Thyroid gland (tissue), 7 donors: ENCODE measurements around a stretch of chr17.

- PRO-cap, 2 experiments: no peak in any of the 2 experiments
- RAMPAGE, long total RNA, 5 experiments: no peak in any of the 5 experiments
Measured at GRCh38 chr17:78726798-78727537, 55.1 kb downstream of the CYTH1 start.

- PRO-cap, 2 experiments: peak in 1 of 2 experiments; most common plus-strand start chr17:78735325 (in 1)
- RAMPAGE, long total RNA, 5 experiments: no peak in any of the 5 experiments
Measured at GRCh38 chr17:78735190-78735867, 46.7 kb downstream of the CYTH1 start.

DNA sequence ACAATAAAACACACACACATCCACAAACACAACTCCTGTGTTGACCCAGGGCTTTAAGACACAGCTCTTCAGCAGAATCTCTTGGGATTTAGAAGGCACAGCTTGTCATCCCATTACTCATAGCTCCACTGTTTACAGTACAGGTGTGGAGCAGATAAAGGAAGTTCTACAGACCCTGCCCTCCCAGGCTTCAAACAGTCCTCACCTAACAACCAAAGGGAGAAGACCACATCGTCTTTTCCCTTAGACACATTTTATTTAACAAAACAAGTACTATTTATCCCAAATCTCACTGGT lies 46.3 kb downstream of the CYTH1 start:
- PRO-cap, 2 experiments: peak in 1 of 2 experiments; most common plus-strand start position 193 of the sequence (in 1); most common minus-strand start position 62 of the sequence (in 1)
- RAMPAGE, long total RNA, 5 experiments: no peak in any of the 5 experiments

- PRO-cap, 2 experiments: no peak in any of the 2 experiments
- RAMPAGE, long total RNA, 5 experiments: no peak in any of the 5 experiments
Measured at GRCh38 chr17:78738055-78738757, 43.9 kb downstream of the CYTH1 start.

- PRO-cap, 2 experiments: no peak in any of the 2 experiments
- RAMPAGE, long total RNA, 5 experiments: no peak in any of the 5 experiments
Measured at GRCh38 chr17:78746144-78746654, 35.9 kb downstream of the CYTH1 start.

GRCh38 chr17:78758649-78759237 lies 23.3 kb downstream of the CYTH1 start:
- PRO-cap, 2 experiments: no peak in any of the 2 experiments
- RAMPAGE, long total RNA, 5 experiments: no peak in any of the 5 experiments

DNA sequence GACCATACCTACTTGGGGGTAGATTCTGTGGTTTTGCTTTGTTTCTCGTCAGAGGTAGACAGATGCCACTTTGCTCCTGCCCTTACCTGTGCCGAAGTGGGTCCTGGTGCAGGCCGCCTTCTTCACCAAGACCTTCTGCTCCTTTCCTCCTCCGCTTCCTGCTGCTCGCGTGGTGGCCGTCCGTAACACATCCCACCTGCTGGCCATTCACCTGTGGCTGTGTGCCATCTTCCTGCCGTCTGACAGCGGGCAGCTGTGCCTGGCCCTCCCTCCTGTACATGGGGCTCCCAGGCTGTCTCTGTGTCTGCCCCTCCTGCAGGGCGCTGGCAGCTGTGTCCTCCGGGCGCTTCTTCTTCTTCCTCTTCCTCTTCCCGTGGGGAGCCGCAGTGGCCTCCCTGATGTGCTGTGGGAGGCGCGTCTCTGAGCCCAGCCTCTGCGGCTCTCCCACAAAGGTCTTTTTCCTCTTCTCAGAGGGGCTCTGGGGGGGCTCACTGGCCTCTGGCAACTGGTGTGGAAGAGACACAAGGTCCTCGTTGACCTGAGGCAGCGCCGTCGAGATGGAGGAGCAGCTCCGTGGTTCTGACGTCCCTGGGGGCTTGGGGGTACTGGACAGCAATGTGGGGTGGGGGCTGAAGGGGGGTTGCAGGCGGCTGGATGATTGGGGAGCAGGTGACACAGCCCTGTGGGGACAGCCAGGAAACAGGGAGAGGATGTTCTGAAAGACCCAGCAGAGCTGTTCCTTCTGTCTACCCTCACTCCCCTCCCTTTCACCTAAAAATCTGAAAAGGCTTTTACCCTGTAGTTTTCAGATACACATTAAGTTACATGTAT lies 21.4 kb upstream of the CYTH1 start:
- PRO-cap, 2 experiments: no peak in any of the 2 experiments
- RAMPAGE, long total RNA, 5 experiments: no peak in any of the 5 experiments

- PRO-cap, 2 experiments: no peak in any of the 2 experiments
- RAMPAGE, long total RNA, 5 experiments: no peak in any of the 5 experiments
Measured at GRCh38 chr17:78854395-78855149, 14.0 kb upstream of the USP36 start.

DNA sequence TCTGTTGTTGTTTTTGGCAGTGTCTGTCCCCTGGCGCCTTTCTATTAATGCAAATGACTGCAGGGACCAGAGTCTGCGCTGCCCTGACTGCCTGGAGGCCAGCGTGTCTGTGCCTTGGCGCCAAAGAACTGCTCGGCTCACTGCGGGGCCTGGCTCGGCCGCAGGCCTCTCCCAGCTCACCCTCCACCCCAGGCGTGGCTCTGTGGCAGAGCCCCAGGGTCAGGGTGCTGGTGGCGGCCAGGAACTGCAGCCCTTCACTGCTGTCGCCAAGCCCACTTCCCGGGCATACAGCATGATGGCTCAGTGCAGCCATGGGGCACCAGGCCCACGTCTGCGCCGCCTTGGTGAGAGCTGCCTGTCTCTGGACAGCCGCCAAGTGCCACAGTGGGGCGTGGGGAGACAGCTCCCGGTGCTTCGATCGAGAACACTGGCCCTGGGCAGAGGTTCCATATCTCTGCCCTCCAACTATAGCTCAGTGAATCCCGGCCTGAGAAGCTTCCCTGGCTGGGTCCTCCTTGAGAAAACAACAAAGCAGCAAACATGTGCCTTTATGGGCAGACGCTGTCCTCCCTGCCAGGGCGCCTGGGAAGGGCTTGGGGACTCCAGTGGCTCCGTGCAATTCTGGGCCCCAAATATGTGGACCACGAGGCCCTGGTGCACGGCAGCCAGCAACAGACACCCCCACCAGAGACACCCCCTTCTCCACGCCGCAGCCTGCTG lies 11.1 kb downstream of the CANT1 start:
- PRO-cap, 2 experiments: no peak in any of the 2 experiments
- RAMPAGE, long total RNA, 5 experiments: no peak in any of the 5 experiments

DNA sequence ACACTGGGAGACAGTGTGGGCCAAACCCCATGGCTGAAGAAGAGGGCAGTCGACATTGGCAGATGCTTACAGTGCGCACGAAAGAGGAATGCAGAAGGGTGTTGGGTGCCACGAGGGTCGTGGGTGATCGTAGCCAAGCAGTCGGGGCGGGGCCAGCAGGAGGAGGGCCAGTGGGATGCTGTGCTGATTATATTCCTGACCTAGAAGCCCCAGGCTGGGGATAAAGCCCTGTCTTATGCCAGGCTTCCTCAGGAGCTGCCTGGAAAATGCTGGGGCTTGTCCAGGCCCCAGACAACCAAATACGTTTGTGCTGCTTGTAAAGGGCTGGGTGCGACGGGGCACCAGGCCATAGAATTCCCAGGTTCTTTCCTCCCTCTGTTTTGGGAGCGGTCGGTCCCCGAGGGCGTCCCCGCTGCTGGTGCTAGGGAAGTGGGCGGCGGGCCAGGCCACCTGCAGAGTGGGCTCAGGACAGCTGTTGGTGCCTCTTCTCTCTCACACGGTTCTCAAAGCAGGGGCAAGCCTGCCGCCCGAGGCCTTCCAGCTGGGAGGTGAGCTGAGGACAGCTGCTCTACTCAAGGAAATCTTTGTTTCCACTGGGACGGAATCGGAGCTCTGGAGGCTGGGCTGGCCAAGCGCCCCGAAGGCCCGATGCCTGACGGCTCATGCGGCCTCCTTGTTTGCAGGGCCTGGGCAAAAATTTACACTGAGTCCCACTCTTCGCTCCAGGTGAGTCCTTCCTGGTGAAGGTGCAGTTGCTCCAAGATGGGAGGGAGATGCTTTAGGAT lies 10.0 kb downstream of the C1QTNF1 start:
- PRO-cap, 2 experiments: no peak in any of the 2 experiments
- RAMPAGE, long total RNA, 5 experiments: no peak in any of the 5 experiments

GRCh38 chr17:79058657-79058995 lies 16.0 kb upstream of the ENGASE start:
- PRO-cap, 2 experiments: no peak in any of the 2 experiments
- RAMPAGE, long total RNA, 5 experiments: no peak in any of the 5 experiments

- PRO-cap, 2 experiments: no peak in any of the 2 experiments
- RAMPAGE, long total RNA, 5 experiments: no peak in any of the 5 experiments
Measured at GRCh38 chr17:79388759-79389089, 222.1 kb downstream of the RBFOX3 start.

DNA sequence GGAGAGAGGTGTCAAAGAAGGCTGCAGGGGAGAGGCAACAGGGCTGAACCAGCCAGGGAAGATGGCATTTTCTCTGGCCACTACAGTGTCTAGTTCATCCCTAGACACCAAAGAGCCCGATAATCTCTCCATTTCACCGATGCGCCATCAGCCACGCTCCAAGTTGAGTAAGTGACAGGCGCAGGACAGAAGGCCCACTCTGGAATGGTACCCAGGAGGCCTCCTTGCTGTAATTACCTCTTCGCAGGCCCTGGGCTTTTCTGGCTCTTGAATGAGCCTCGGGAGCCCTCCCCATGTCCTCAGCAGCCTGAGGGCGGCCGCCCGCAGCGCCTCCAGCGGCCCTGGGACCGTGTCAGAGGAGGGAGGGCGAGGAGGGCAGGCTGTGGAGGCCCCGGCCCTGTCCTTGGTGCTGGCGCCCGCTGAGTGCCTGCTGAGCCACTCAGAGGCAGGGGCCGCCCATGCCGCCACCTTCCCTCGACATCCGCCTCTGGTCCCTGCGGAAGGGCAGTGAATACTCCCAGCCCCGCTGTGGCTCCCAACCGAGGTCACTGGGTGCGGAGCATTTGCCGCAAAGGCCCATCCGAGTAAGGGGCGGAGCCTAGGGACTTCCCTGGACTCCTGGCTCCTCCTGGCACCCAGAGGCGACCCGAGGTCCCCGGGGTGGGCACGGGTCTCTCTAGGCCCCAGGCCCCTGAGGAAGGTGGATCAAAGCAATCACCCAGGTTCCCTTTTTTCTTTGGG lies 2.9 kb downstream of the RBFOX3 start:
- PRO-cap, 2 experiments: no peak in any of the 2 experiments
- RAMPAGE, long total RNA, 5 experiments: no peak in any of the 5 experiments

DNA sequence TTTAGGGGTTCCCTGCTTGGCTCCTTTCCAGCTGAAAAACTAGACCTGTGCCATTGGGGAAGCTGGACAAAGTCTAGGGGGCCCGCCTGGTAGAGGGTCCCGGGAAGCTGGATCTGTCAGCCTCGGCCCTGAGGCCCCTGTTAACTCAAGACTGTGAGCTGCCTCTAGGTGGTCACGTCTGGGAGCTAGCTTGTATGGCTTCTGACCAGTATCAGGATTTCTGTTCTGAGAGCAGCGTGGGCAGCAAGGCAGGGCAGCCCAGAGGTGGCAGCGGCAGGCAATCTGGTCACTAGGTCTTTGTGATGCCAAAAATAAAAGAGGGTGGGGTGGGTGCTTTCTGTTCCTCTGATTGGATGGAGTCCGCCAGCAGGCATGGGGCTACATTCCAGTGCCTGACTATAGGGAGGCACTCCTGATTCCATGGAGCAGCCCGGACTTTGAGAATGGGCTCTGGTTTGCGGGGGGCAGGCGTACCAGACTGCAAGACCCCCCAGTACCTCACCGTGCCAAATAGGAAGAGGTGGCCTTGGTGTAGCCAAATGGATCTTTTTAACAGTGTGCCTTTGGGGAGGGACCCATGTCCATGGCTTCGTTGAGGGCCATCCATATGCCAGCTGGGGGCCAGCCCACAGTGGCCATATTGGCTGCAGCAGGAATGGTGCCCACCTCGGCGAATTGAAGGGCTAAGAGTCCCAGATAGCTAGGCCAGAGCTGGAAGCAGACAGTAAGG lies 8.5 kb downstream of the CBX2 start:
- PRO-cap, 2 experiments: no peak in any of the 2 experiments
- RAMPAGE, long total RNA, 5 experiments: no peak in any of the 5 experiments

DNA sequence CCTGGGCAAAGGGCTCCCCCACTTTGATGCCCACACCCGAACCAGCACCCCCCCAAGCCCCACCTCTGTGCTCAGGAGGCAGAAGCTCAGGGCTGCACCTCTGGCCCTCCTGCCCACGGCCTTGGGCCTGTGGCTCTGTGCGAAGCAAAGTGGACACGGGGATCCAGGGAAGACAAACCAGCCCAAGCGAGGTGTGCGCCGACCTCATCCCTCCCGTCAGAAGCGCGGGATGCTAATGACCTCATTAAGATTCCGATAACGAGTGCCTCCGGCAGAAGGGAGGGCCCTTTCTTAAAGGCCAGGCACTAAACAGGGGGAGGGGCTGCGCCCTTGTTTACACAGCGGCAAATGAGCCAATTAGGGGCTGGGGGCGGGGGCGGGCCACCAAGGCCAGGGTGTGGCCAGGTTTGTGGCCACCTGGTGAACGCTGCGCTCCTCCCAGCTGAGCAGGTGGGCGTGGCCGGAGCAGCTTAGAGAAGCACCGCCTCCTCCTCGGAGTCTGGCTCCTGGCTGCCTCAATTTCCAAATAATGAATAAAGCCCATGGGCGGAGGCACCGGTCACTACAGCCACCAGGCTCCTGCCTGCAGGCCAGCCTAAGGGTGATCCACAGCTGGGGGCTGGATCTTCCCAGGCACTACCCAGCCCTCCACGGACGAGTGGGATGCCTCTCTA lies 3.2 kb downstream of the CBX4 start:
- PRO-cap, 2 experiments: no peak in any of the 2 experiments
- RAMPAGE, long total RNA, 5 experiments: no peak in any of the 5 experiments

GRCh38 chr17:79932756-79933546 lies 93.7 kb upstream of the CBX4 start:
- PRO-cap, 2 experiments: no peak in any of the 2 experiments
- RAMPAGE, long total RNA, 5 experiments: no peak in any of the 5 experiments

- PRO-cap, 2 experiments: peak in 1 of 2 experiments; most common minus-strand start chr17:79940603 (in 1)
- RAMPAGE, long total RNA, 5 experiments: no peak in any of the 5 experiments
Measured at GRCh38 chr17:79940173-79941230, 95.2 kb downstream of the TBC1D16 start.

- PRO-cap, 2 experiments: no peak in any of the 2 experiments
- RAMPAGE, long total RNA, 5 experiments: no peak in any of the 5 experiments
Measured at GRCh38 chr17:79949658-79949882, 86.1 kb downstream of the TBC1D16 start.

GRCh38 chr17:79950734-79951154 lies 84.9 kb downstream of the TBC1D16 start:
- PRO-cap, 2 experiments: no peak in any of the 2 experiments
- RAMPAGE, long total RNA, 5 experiments: no peak in any of the 5 experiments

- PRO-cap, 2 experiments: peak in 2 of 2 experiments; most common plus-strand start chr17:79991840 (in 1)
- RAMPAGE, long total RNA, 5 experiments: no peak in any of the 5 experiments
Measured at GRCh38 chr17:79991157-79991990, 44.3 kb downstream of the TBC1D16 start.